ENCODE measurements around a stretch of chr6.

DNA sequence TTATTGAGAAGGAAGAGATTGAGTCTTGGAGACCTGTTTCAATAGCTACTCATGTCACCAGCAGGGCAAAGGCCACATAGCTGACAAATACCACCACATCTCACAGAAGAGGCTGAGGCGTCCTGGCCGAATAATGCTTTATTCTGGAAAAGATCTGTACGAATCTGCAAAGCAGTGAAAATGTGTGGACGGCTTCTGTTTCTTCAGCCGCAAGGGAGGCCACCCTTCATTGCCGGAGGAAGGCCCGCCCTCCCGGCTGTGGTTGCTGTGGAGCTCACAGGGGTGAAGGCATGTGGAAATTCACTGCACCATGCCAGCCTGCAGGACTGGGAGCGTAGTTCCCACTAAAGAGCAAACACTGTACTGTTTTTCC is 89.6 kb upstream of the QKI start:
- PRO-cap, result no peak
- RAMPAGE, long total RNA, 4 experiments, result no peak in any of the 4 experiments

DNA sequence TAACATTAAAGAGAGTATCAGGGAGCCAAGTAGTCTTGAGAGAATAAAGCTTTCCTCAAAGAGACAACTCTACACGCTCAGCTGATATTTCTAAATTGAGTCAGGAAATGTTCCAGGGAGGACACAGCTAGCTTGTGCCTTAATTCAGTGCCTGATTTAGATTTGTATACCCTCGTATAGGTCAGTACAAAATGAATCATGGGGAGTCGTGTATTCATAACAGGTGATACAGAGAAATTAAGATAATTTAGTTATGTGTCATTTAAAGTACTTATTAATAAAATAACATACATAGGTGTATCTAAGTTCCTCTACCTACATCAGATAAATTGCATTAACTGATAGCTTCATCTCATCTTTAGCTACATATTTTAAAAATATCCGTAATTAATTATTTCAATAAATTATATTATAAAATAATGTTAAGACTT is 74.9 kb upstream of the QKI start:
- PRO-cap, result no peak
- RAMPAGE, long total RNA, 4 experiments, result no peak in any of the 4 experiments

- PRO-cap, result no peak
- RAMPAGE, long total RNA, 4 experiments, result no peak in any of the 4 experiments
Measured at GRCh38 chr6:163418083-163419459, 4.1 kb downstream of the QKI start.

GRCh38 chr6:163429779-163430874 is 15.6 kb downstream of the QKI start:
- PRO-cap, result no peak
- RAMPAGE, long total RNA, 4 experiments, result no peak in any of the 4 experiments

DNA sequence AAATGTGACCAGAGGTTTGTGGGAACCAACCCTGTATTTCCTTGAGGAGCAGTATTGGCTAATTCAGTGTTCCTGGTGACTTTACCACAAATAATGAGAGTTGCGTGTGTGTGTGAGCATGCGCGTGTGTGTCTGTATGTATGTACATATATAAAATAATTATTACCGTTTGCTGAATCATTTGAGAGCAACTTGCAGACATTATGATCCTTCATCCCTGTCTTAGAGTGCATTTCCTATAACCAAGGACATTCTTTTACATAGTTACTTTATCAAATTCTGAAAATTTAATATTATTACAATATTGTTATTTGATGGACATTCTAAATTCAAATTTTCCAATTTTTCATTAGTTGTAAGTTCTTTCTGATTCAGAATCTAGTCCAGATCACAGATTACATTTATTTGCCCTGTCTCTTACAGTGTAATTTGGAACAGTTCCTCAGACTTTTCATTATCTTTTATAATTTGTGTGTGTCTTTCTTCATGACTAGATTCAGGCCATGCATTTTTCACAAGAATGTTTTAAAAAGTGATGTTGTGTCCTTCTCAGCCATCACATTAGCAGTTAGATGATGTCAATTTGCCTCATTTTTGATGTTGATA is 80.9 kb downstream of the QKI start:
- PRO-cap, result no peak
- RAMPAGE, long total RNA, 4 experiments, result no peak in any of the 4 experiments

GRCh38 chr6:163506841-163507639 is 92.5 kb downstream of the QKI start:
- PRO-cap, result no peak
- RAMPAGE, long total RNA, 4 experiments, result start-site peak on the plus strand in 1 of 4 experiments, at chr6:163507411-163507440 at its widest, 5 reads per replicate

DNA sequence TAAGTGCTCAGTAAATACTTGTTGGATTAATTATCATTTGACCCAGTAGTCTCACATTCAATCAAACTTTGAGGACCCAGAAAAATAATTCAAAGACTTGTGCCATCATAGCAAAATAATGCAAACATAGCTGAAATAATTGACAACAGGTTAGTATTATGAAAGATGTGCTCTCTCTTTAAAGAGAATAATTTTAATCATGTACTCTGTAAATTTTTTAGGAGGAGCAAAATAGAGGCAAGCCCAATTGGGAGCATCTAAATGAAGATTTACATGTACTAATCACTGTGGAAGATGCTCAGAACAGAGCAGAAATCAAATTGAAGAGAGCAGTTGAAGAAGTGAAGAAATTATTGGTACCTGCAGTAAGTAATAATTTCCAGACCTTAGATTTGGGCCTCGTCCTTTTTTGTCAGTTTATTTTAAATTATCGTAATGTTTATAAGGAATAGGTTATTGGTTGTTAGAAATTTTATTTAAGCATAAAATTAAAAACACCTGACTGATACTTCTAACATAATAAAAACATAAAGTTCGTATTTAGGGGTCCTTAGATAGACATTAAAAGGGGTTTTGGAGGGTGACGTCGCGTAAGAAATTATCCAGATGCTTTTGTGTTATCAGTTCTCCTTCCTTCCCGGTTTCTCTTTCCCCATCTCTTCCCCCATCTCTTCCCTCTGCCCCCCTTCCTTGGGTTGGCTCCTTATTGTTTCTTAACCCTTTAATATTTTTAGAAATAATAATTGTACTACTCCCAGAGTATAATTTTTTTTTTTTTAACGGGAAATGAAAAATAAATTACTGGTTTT is 120.4 kb downstream of the QKI start:
- PRO-cap, result no peak
- RAMPAGE, long total RNA, 4 experiments, result no peak in any of the 4 experiments

DNA sequence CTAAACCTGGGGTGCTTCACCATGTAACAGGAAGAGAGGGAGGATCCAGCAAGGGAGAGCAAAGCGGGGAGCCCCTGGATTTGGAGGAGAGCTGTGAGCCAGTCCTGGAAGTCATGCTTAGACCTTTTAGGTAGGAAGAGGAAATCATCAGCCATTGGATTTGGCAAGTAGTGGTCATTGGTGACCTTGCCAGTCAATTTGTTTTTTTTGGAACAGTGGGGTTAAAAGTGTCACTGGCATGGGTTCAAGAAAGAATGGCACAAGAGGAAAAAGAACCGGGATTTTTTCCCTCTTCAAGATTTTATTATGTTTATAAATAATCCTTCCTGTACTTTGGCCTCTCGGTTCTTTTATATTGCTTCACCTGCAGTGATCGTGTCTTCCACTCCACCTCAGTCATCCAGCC is 124.6 kb downstream of the QKI start:
- PRO-cap, result no peak
- RAMPAGE, long total RNA, 4 experiments, result no peak in any of the 4 experiments

DNA sequence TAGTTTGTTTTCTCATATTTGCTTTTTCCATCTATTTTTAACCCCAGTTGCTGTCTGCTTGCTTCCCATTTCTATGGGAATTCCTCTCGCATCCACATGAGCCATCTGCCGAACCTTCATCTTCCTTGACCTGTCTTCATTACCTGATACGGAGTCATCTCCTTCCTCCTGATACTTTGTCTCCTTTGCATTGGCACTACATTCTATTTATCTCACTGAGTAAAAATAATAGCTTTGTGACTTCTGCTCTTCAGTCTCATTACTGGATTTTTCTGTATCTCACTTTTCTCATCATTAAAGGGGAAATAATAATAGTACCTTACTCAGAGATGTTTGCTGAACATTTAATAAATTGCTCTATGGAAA is 299.3 kb downstream of the C6orf118 start:
- PRO-cap, result no peak
- RAMPAGE, long total RNA, 4 experiments, result no peak in any of the 4 experiments

DNA sequence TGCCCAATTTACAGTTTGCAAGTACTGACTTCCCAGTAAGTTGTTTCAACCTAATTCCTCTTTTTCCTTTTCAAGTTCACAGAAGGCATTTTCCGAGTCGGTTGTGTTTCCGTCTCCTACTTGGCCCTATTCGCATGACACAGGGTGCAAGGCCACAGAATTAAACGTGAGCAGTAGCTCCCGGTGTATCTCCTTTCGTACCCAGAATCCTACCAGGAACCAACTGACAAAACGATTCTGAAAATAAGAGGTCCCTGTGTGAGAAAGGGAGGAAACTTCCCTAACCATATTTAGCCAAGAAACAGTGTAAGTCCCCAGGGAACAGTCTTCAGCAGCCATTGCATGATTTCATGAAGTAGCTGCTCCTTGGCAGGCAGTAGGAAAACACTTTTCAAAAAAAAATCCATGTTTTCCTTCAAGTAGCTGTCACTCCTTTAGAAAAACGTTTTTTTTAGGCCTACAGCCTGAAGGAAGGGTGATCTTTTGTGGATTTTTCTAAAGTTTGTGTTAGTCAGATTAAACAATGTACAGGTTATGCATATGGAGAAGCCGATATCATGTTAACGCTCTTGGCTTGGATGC is 46.9 kb downstream of the PDE10A start:
- PRO-cap, result no peak
- RAMPAGE, long total RNA, 4 experiments, result no peak in any of the 4 experiments

- PRO-cap, result no peak
- RAMPAGE, long total RNA, 4 experiments, result no peak in any of the 4 experiments
Measured at GRCh38 chr6:165985716-165986516, 181.7 kb downstream of the TBXT start.

GRCh38 chr6:165987586-165988731 is 179.7 kb downstream of the TBXT start:
- PRO-cap, result bidirectional peak, plus-strand start at chr6:165988419, minus-strand start at chr6:165988063
- RAMPAGE, long total RNA, 4 experiments, result start-site peak on the minus strand in 1 of 4 experiments, at chr6:165988033-165988056 at its widest, 8 reads per replicate

DNA sequence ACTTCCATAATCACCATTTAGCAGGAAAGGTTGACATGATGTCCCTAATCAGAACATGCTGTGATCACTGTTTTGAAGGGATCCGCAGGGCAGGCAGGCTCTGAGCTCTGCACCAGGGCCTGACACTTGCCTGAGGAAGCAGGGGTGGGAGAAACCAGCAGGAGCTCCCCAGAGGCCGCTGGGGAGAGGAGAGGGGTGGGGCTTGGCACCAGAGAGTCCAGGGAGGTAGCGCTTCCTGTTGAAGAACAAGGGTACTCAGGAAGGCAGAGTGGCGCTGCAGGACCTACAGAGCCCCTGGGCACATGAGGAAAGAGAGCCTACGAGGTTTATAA is 5.6 kb upstream of the TBXT start:
- PRO-cap, result no peak
- RAMPAGE, long total RNA, 4 experiments, result no peak in any of the 4 experiments

DNA sequence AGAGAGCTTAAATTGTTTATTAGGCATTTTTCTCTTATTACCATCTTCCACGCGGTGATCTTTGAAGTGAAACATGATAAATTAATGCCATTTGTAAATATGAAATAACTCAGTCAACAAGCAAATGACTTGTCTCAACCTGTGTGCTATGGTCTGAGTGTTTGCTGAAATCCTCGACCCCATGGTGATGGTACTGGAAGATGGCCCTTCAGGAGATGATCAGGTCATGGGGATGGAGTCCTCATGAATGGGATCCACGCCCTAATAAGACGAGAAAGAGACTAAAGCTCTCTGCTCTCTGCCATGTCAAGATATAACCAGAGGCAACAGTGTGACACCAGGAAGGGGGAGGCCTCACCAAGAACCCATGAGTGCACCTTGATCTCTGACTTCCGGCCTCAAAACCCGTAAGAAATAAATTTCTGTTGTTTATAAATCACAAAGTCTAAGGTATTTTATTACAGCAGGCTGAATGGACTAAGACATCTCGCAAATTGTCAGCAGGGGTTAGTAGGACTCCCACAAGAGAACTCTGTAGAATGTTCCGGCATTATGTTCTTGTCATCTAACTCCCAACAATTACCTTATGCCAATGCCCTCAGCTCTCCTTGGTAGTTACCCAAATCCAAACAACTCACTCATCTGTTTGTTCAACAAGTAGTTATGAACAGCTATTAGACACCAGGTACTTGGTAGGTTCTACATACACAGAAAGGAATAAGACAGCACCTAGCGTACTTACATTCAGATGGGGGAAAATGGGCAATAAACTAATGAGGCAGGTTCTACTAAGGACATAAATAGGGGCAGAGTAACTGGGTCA is 4.5 kb downstream of the SFT2D1 start:
- PRO-cap, result no peak
- RAMPAGE, long total RNA, 4 experiments, result no peak in any of the 4 experiments

GRCh38 chr6:166339283-166339727 is 3.0 kb downstream of the SFT2D1 start:
- PRO-cap, result no peak
- RAMPAGE, long total RNA, 4 experiments, result start-site peak on the minus strand in 1 of 4 experiments, at chr6:166339568-166339674 at its widest, 15 reads per replicate

- PRO-cap, result no peak
- RAMPAGE, long total RNA, 4 experiments, result no peak in any of the 4 experiments
Measured at GRCh38 chr6:166387814-166388488, 5.2 kb upstream of the MPC1 start.

DNA sequence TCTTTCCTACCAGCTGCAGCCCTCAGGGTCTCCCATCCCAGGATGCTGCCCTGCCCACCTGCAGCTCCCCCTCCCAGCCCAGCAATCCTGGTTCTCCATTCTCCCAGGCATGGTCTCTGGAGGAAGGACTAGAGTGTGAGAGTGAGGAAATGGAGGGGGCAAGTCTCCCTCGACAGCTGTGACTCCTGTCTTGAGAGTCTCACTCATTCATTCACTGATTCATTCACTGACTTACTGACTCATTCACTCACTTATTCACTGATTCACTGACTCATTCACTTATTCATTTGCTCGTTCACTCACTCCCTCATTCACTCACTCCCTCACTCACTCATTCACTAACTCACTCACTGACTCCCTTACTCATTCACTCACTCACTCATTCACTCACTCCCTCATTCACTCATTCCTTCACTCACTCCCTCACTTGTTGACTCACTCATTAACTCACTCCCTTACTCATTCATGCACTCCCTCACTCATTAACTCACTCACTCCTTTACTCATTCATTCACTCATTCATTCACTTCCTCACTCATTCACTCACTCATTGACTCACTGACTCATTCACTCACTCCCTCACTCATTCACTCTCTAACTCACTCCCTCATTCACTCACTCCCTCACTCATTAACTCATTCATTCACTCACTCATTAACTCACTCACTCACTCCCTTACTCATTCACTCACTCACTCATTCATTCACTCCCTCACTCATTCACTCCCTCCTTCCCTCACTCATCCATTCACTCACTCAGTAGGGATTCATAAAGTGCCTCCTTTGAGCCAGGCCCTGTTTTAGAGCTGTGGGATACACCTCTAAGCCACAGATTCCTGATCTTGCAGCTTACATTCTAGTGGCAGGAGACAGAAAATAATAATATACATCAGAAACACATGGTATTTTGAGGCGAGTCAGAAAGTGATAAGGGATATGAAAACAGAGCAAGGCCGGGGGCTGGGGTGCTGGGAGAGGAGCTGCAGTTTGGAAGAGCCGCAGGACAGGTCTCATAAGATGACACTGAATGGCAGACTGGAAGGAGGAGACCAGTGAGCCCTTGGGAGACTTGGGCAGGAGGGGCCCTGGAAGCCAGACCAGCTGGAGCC is 84.1 kb upstream of the MPC1 start:
- PRO-cap, result no peak
- RAMPAGE, long total RNA, 4 experiments, result no peak in any of the 4 experiments

GRCh38 chr6:166513950-166514679 is 72.4 kb downstream of the RAMACL start:
- PRO-cap, result no peak
- RAMPAGE, long total RNA, 4 experiments, result no peak in any of the 4 experiments

DNA sequence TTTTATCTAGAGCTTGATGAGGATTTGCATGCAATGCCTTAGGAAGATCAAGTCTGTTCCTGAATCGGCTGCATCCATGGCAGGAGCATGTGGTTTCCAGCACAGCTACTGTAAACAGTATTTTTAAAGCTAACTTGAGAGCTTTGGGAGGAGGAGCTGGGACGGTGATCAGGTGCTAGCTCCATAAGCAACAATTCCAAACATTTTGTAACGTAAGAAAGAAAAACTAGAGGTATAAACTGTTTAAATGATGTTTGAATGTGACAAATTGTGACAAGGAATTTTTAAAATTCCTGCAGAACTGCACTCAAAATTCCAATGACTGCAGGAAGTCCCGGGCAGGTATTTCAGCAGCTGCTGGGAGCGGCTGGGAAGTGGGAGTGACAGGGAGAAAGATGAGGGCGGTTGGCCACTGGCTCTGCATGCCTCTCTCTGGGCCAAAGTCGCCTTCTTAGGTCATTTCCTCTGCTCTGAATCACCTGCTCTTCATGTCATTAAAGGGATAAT is 44.1 kb downstream of the RAMACL start:
- PRO-cap, result no peak
- RAMPAGE, long total RNA, 4 experiments, result no peak in any of the 4 experiments

DNA sequence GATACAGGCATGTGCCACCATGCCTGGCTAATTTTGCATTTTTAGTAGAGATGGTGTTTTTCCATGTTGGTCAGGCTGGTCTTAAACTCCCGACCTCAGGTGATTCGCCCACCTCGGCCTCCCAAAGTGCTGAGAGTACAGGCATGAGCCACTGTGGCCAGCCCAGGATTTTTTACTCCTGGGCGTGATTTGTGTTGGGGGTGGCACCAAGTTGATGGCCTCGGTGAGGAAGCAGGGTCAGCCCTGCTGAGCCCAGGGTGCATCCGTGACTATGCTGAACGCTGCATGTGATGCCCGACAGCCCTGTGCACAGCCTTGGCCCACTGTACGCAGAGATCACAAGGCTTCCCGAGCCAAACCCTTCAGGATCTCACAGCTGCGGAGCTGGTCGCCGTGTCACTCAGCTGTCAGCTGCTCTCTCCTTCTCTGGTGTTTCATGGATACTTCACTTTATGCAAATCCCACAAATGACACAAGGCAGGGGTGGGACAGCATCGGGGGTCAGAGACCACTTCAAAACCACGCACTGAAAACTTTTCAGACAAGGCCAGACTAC is 31.0 kb upstream of the RPS6KA2 start:
- PRO-cap, result no peak
- RAMPAGE, long total RNA, 4 experiments, result no peak in any of the 4 experiments